Camera-type eye (tissue), 1 donor: Measurements from ENCODE around the genes IL13RA2 and DOCK11.

GRCh38 chrX:115017367-115018041 is at the start of gene IL13RA2:
Gene IL13RA2 (minus strand): TSS chrX:115017616.
- RAMPAGE, long total RNA: start-site peak on the minus strand at chrX:115017613-115017622, 5 reads

DNA sequence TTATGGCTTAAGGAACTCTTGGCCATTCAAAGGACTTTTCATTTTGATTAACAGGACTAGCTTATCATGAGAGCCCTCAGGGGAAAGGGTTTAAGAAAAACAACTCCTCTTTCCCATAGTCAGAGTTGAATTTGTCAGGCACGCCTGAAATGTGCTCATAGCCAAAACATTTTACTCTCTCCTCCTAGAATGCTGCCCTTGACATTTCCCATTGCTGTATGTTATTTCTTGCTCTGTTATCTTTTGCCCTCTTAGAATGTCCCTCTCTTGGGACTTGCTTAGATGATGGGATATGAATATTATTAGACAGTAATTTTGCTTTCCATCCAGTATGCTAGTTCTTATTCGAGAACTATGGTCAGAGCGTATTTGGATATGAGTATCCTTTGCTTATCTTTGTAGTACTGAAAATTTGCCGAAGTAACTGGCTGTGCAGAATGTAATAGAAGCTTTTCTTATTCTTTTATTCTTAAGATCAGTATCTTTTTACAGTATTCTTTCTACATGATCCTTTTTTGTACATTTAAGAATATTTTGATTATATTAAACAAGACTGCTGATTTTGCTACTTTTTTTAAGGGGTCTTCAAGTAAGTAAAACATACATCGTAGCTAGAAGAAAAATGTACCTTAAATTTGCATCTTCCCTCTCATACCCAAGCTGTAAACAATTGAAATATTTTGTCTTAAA is 88.8 kb downstream of the PLS3 start:
- RAMPAGE, long total RNA: no peak

DNA sequence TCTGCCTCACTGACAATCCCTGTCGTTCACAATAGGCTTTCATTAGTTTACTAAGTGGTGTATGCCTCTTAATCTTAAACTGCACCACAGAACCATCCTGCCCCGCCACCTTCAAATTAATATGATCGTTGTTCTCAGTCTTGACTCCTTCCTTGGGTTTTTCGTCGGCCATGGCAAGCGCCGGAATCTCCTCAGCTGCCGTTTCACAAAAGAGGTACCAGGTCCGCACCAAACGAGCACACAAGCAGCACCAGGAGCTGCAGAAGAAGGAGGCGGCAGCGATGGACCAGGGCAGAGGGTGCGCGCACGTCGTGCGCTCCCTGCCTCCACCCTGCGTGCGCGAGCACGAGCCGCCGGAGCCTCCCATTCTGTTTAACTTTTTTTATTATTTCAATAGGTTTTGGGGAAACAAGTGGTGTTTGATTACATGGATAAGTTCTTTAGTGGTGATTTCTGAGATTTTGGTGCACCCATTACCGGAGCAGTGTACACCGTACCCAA is 158.1 kb downstream of the PLS3 start:
- RAMPAGE, long total RNA: no peak

DNA sequence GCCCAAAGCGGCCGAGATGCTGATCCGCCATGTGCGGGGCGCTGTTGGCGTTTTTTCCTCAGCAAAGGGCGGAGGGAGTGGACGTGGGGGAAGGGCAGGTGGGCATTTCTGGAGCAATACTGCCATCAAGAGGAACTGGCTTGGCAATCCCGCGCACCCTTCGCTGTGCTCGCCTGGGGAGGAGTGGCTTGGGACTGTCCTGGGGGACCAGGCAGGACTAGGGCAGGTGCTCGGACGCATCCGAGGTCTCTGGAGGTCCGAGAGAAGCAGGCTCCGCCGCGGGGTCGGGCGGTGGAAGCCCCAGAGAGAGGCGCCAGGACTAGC is 174.2 kb downstream of the PLS3 start:
- RAMPAGE, long total RNA: no peak

GRCh38 chrX:115888055-115888483 is 282.5 kb upstream of the AGTR2 start:
- RAMPAGE, long total RNA: no peak

GRCh38 chrX:115892103-115892545 is 278.4 kb upstream of the AGTR2 start:
- RAMPAGE, long total RNA: no peak

GRCh38 chrX:115948309-115948891 is 222.1 kb upstream of the AGTR2 start:
- RAMPAGE, long total RNA: start-site peak on the minus strand at chrX:115948499-115948638, 20 reads

GRCh38 chrX:116707944-116708345 is 245.2 kb upstream of the CT83 start:
- RAMPAGE, long total RNA: no peak

DNA sequence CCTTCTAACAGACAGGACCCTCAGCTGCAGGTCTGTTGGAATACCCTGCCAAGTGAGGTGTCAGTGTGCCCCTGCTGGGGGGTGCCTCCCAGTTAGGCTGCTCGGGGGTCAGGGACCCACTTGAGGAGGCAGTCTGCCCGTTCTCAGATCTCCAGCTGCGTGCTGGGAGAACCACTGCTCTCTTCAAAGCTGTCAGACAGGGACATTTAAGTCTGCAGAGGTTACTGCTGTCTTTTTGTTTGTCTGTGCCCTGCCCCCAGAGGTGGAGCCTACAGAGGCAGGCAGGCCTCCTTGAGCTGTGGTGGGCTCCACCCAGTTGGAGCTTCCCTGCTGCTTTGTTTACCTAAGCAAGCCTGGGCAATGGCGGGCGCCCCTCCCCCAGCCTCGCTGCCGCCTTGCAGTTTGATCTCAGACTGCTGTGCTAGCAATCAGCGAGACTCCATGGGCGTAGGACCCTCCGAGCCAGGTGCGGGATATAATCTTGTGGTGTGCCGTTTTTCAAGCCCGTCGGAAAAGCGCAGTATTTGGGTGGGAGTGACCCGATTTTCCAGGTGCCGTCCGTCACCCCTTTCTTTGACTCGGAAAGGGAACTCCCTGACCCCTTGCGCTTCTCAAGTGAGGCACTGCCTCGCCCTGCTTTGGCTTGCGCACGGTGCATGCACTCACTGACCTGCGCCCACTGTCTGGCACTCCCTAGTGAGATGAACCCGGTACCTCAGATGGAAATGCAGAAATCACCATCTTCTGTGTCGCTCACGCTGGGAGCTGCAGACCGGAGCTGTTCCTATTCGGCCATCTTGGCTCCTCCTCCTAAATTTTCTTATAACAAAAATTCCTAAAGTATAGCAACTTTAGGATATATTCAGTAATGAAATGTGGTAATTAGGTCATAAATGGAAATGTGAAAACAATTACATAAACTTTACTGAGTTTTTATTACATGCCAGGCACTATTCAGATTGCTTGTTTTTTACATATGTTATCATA is 507.5 kb upstream of the CT83 start:
- RAMPAGE, long total RNA: no peak

DNA sequence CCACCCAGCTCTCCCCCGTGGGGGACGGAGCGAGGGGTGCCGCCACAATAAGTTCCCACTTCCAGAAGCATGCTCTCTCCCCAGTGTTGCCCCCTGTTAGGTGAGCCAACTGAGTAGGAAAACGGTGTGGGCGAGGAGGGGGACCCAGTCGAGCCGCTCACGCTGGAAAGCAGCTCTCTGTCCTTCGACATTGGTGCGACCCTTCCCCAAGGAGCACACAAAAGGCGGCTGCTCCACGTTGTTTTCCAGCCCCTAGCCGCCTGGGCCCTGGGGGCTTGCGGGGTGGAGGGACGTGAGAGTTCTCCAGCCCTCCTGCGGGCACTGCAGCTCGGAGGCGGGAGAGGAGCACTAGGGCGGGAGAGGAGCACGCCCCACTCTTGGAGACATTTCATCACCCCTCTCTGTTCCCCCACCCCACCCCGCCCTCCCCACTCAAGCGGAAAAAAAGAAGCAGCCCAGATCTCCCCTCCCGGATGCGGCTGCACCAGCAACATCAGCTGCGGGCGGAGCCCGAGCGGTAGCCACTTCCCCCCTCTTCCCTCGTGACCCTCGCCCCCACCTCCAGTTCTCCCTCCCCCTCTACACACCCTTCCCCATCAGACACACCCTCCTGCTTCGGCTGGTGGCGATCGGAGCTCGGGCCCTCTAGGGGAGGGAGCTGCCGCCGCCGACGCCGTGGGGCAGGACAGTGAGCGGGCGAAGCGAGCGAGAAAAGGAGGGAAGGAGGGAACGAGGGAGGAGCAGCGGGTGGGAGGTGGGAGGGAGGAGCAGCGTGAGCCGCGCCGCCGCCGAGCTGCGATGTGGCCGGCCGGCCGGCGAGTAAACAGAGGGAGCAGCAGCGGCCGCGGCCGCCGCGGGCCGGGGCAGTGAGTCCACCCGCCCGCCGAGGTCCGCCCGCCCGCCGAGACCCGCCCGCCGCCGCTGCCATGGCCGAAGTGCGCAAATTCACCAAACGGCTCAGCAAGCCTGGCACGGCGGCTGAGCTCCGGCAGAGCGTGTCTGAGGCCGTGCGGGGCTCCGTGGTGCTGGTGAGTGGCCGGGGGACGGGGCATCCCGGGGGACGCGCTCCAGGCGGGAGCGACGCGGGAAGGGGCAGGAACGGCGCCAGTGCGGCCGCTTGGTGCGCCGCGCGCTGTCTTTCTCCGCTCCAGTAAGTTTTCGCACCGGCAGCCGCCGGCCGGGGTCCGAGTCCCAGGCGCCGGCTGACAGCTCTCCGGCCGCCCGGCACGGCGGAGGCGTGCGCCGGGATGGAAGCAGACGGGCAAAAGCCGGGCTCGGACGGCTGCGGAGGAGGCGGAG is at the start of gene DOCK11:
TSS of gene DOCK11 (plus strand) at position 770 of the 1,299 bp plus-strand sequence.
- RAMPAGE, long total RNA: no peak

DNA sequence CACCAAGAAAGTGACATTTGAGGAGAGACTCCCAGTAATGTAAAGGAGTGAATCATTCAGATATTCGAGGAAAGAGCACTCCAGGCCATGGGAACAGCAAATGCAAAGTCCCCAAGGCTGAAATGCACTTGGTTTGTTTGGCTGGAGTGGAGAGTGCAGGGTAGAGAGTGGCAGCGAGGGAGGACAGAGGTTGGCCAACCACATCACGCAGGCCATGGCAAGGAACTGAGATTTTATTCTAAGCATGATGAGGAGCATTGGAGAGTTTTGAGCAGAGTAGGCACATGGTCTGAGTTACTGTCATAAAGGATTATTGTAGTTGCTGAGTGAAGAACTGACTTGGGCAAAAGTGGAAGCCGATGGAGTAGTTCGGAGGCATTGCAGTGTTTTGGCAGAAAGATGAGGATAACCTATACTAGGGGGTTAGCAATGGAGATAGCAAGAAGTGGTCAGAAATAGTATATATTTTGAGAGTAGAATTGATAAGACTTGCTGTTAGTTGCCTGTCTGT is 47.8 kb downstream of the IL13RA1 start:
- RAMPAGE, long total RNA: no peak

DNA sequence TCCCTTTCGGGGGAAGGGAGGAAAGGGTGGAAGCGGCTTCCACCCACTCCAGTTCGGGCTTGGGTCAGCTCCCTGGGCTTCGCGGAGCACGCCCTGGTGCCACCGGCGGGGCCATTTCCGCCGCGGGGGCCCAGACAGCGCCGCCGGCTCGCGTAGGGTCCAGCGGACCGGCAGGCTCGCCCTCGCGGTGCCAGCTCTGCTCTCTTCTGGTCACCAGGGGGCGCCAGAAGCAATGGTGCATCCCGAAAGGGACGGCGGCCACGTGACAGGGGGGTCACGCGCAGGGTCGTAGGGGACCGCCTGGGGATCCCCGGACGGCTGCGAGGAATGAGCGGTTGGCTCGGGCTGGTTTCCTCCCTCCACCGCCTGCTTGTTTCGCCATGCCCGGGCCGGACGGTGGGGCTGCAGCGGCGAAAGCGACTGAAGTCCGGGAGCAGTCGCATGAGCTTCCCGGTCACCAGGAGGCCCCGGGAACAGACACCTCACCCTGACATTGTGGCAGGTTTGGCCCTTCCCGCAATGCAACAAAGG is 15.7 kb downstream of the ZCCHC12 start:
- RAMPAGE, long total RNA: no peak

- RAMPAGE, long total RNA: no peak
These were observed 14.9 kb downstream of the LONRF3 start for GRCh38 chrX:118989215-118989920.

DNA sequence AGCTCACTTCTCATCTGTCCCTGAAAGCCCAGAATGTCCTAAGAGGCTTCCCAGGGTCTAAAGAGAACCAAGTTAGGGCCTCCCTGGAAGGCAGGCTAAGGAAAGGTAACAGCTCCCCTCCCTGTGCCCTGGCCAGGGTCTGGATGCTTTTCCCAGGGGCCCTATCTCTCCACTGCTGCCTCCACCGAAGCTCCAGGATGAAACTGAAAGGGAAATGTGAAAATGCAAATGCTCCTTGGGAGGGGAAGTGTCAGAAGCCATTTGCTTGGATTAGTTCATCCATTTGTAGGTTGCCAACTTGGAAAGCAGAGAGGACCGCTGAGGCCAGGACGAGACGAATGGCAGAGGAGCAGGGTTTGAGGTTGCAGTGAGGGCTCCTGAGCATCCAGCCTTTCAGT is 46.0 kb upstream of the PGRMC1 start:
- RAMPAGE, long total RNA: no peak

DNA sequence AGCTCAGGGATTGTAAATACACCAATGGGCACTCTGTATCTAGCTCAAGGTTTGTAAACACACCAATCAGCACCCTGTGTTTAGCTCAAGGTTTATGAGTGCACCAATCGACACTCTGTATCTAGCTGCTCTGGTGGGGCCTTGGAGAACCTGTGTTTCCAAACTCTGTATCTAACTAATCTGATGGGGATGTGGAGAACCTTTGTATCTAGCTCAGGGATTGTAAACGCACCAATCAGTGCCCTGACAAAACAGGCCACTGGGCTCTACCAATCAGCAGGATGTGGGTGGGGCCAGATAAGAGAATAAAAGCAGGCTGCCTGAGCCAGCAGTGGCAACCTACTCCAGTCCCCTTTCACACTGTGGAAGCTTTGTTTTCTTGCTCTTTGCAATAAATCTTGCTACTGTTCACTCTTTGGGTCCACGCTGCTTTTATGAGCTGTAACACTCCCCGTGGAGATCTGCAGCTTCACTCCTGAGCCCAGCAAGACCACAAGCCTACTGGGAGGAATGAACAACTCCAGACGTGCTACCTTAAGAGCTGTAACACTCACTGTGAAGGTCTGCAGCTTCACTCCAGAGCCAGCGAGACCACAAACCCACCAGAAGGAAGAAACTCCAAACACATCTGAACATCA is 66.4 kb upstream of the SLC25A43 start:
- RAMPAGE, long total RNA: no peak

DNA sequence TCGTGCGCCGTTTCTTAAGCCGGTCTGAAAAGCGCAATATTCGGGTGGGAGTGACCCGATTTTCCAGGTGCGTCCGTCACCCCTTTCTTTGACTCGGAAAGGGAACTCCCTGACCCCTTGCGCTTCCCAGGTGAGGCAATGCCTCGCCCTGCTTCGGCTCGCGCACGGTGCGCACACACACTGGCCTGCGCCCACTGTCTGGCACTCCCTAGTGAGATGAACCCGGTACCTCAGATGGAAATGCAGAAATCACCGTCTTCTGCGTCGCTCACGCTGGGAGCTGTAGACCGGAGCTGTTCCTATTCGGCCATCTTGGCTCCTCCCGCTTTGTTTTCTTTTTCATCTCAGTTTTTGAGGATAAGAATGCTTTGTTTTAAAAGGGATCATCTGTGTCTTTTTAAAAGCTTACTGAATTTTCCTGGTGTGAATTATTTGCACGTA is 27.1 kb upstream of the SLC25A5 start:
- RAMPAGE, long total RNA: no peak

- RAMPAGE, long total RNA: no peak
These were observed 37.9 kb downstream of the SEPTIN6 start for GRCh38 chrX:119654940-119655649.

DNA sequence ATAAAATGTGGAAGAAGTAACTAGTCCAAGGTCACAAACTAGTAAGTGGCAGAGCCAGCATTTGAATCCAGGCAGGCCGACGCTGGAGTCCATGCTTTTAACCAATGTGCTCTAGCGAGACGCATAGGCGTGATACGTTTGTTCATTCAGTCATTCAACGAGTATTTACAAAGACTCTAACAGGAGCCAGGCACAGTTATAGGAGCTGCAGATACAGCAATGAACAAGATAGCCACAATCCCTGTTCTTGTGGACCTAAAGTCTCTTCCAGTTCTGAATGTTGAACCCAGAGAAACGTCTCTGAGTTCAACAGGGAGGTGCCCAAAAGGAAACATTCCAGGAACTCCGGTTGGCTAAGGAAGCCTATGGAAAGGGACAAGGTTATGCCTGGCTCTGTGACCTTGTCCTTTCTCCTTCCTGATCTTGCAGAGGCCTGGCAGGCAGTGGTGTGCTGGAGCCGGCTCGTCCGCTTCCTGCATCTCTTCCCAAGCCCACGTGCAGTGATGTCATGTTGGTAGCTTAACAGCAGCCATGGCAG is 23.8 kb downstream of the SEPTIN6 start:
- RAMPAGE, long total RNA: no peak

DNA sequence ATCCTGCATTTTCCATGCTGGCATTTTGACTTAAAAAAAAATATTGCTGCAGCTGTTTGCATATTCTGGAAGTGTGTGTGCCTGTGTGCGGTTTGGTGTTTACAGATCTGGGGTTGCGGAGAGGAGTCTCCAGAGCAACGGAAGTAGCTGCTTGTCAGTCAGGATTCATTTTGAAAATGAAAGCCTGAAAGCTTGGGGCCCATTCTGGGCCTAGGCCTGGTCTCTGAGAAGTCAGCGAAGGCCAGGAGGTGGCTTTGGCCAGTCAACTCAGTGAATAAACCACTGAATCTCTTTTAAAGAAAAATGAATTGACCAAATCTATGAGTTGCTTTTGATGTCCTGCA is 2.2 kb upstream of the SOWAHD start:
- RAMPAGE, long total RNA: no peak

- RAMPAGE, long total RNA: no peak
These were observed 288 bp downstream of the SOWAHD start for GRCh38 chrX:119758653-119759099.